RPMI7951 (cell line): ENCODE measurements around a stretch of chr2.

DNA sequence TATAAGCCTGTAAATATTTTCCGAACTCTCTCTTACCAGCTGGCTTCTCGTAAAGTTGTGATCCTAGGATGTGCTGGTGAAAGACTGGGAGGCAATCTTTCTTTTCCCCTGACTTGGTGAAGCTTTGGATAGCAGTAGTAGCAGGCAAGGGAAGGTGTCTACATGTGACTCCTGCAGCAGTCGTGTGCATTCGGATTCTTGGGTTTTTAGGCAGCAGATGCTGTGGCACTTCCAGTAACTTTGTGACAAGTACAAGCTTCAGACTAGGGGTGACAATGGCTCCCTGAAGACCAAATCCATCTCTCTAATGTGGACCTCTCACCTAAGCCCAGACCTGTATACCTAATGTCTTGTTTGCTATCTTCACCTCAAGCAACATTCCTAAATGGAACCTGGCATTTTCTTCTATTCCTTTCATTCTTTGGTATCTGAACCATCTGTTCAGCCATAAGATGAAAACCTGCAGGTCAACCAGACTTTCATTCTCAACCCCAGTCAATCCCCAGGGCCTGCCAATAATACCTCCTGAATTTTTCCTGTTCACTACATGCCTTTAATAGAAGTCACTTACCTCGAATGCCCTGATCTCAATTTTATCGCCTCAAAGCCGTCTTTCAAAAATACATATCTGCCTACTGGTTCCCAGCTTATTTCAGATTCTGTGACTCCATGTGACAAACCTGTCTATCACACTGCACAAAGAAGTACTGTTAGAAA, 22.8 kb downstream of the ST3GAL5 start:
- RAMPAGE, long total RNA: no peak

GRCh38 chr2:85889894-85890463, 1.2 kb upstream of the ST3GAL5 start:
- RAMPAGE, long total RNA: no peak

GRCh38 chr2:85997736-85998333, 107.9 kb downstream of the POLR1A start:
- RAMPAGE, long total RNA: no peak

DNA sequence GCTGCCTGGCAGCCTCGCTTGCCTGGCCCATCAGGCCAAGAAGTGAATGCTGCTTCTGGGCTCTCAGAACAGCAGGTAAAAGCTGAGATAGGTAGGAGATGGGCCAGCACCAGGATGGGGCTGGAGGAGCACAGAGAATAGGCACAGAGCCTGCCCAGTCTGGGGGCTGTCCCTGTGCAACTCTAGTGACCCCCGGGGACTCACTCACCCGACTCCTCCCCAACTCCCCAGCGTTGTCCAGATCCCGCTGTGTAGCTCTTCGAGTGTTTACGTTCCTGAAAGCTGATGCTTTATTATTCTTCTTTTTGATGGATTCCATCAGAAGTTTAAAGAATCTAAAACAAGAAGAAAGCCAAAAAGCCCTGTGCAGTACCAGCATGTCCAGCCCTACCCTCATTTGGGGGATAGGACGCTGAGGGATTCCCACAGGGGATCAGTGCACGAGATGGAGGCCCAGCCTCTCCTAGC, 72.2 kb downstream of the POLR1A start:
- RAMPAGE, long total RNA: no peak

DNA sequence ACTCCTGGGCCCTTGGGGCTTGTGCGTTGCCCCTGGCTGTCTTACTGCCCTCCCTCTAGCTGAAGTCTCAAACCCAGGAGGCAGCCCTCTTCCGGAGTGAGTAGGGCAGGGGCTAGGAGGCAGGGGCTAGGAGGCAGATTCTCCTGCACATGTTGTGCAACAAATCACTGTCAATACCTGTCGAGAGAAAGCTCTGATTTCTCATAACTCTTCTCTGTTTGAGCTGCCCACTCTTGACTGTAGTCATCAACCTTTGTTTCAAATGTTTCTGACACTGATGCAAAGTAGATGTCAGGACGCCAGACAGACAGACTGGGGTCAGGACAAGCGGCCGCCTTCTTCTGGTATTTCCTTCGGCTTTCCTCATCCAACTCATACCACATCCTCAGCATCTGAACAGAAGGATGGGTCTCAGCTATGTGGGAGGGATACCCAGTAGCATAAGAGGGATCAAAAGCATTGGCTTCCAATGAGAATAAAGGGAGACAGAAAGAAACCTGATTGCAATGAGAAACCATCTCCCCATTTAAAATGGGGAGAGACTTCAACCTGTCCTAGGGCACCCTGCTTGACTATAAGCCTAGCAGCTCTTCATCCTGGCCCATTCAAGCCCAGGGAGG, 63.9 kb downstream of the POLR1A start:
- RAMPAGE, long total RNA: no peak

- RAMPAGE, long total RNA: no peak
Observed at GRCh38 chr2:86238251-86238812, 39.1 kb downstream of the MRPL35 start.

GRCh38 chr2:86533317-86533747, 29.9 kb downstream of the CHMP3 start:
- RAMPAGE, long total RNA: no peak

- RAMPAGE, long total RNA: no peak
Observed at GRCh38 chr2:86557219-86558352, 5.7 kb downstream of the CHMP3 start.

DNA sequence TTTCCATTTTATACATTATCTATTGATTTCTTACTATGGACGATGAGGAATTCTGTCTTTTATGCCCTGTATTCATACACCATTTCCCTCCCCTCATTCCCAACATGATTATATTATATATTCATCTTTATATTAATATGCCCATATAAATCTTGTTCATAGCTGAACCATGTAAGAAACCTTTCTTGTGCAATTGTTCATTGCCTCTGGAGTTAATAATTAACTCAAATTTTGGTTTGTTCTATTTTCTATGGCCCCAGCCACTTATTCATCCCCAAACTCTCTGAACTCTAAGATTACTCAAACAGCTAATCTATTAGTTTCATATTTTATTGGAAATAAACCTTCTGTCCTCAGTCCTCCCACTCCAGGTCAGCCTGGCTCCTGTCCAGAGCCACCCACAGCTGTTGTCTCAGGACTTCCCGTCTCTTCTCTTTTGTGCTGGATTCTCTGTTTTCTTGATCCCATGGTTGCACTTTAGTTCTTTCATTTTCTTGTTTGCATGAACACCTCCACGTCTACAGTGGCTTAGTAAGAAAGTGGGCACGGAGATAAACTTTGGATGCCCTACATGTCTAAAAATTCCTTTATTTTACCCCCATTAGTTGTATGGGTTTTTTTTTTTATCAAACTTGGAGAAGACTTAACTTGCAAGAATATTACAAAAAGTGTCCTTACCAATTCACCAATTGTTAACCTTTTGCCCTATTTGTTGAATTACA, 4.5 kb upstream of the RNF103 start:
- RAMPAGE, long total RNA: no peak

- RAMPAGE, long total RNA: no peak
Observed at GRCh38 chr2:86671412-86672090, 47.9 kb upstream of the RNF103 start.

GRCh38 chr2:86694905-86695413, 25.1 kb upstream of the RMND5A start:
- RAMPAGE, long total RNA: no peak

- RAMPAGE, long total RNA: no peak
Observed at GRCh38 chr2:86776395-86776723, 14.4 kb downstream of the CD8A start.

GRCh38 chr2:86776988-86777378, 13.7 kb downstream of the CD8A start:
- RAMPAGE, long total RNA: no peak

DNA sequence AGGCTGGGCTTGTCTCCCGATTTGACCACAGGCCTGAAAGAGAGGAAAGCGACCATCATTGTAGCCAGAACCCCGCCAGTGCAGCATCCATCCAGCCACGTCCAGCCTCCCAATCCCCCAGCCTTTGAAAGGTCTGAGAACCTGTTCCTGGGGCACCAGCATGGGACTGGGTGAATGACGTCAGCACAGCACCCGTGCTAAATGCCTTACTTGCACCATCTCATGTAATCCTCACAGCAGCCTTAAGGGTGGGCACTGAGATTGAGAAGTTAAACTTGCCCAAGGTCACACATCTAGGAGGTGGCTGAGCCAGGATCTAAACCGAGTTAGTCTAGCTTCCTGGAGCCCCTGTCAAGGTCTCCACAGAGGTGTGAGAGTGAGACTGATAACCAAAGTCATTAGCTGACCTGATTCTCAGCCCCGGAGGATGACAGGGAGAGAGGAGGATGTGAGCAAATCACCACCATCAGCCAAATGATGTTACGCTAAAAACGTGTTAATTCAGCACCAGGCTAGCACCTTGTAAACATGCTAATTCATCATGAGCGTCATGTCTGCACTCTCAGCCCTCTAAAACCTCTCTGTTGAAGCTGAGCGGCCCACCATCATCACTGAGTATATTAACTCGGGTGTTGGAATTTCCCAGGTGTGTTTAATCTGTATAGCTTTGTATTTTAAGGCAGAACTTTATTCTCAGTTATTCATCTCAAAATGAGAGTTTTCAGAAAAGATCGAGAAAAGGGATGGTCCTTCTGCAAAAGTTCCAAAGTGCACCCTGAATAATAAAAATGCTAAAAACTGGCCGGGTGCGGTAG, 4.6 kb downstream of the CD8A start:
- RAMPAGE, long total RNA: no peak

DNA sequence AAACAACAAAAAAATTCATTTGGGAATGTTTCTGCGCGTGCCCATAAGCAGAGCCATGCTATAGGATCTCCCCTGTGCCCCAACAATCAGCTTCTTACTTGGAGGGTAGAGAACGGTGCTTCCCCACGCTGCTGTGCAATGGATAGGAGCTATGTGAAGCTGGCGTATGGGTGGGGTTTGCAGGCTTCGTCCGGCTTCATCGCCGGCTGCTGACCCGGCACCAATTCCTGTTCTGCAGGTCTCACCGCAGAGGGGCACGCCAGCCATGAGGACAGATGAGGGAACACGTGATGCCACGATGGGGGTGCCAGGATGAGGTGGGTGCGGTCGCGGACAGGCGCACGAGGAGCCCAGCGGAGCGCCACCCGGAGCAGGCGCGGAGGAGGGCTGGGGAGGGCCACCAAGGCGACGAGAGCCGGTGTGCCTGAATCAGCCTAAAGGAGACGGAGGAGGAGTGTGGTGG, 16.7 kb upstream of the CD8A start:
- RAMPAGE, long total RNA: no peak

DNA sequence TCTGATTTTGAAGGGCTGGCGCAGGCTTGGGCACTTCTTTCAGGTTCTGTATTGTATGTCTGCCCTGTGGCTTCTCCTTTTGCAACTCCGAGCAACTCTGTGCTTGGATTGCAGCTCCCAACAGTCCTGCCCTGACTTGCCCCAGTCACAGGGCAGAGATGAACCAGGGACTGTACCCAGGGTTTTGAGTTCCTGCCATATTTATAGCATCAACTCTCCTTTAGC, 31.1 kb upstream of the CD8A start:
- RAMPAGE, long total RNA: no peak

DNA sequence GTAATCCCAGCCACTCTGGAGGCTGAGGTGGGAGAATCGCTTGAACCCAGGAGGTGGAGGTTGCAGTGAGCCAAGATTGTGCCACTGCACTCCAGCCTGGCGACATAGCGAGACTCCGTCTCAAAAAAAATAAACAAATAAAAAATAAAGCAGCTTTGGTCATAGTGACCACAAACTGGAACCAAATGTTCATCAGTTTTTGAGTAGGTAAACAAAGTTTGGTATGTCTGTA, 114.9 kb upstream of the PLGLB1 start:
- RAMPAGE, long total RNA: no peak

DNA sequence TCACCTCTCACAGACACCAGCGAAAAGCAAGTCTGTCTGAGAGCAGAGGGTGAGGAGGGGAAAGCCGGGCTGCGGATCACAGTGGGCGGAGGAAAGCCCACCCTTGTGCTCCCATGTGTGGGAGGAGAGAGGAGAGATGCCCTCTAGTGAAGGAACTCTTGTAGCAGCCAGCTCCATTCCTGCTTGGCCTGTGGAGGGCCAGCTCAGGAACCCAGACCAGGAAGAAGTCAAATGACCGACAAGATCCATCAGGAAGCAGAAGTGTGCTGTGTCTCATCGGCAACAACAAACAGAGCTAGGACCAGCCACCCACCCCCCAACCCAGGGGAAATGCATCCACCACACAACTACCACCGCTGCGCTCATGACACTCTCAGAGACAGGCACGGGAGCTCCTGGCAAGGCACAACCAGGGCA, 321.8 kb upstream of the PLGLB1 start:
- RAMPAGE, long total RNA: no peak

DNA sequence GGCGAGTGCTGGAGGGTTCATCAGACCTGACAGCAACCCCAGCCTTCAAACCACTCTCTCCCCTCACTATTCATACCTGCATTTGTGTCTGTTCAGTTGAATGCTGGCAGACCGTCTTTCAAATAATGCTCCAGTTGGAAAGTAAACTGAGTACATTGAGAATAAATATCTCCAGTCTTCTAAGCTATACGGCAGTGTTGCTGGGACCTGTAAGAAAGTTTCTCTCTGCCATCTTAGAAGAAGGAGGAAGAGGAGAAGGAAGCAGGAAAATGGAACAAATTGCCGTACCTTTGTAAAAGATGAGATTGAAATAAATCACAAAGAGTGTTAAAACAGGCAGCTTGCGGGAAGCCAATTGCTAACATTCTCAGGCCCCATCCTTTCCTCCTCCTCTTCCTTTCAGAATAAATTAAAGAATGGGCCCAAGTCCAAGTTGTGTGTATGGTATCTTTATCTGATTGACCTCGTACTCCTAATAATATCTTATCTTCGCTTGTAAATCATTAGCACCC, 216.4 kb upstream of the PLGLB2 start:
- RAMPAGE, long total RNA: no peak

GRCh38 chr2:87531983-87532666, 215.8 kb upstream of the PLGLB2 start:
- RAMPAGE, long total RNA: no peak